ENCODE data around the gene OTULIN.

DNA sequence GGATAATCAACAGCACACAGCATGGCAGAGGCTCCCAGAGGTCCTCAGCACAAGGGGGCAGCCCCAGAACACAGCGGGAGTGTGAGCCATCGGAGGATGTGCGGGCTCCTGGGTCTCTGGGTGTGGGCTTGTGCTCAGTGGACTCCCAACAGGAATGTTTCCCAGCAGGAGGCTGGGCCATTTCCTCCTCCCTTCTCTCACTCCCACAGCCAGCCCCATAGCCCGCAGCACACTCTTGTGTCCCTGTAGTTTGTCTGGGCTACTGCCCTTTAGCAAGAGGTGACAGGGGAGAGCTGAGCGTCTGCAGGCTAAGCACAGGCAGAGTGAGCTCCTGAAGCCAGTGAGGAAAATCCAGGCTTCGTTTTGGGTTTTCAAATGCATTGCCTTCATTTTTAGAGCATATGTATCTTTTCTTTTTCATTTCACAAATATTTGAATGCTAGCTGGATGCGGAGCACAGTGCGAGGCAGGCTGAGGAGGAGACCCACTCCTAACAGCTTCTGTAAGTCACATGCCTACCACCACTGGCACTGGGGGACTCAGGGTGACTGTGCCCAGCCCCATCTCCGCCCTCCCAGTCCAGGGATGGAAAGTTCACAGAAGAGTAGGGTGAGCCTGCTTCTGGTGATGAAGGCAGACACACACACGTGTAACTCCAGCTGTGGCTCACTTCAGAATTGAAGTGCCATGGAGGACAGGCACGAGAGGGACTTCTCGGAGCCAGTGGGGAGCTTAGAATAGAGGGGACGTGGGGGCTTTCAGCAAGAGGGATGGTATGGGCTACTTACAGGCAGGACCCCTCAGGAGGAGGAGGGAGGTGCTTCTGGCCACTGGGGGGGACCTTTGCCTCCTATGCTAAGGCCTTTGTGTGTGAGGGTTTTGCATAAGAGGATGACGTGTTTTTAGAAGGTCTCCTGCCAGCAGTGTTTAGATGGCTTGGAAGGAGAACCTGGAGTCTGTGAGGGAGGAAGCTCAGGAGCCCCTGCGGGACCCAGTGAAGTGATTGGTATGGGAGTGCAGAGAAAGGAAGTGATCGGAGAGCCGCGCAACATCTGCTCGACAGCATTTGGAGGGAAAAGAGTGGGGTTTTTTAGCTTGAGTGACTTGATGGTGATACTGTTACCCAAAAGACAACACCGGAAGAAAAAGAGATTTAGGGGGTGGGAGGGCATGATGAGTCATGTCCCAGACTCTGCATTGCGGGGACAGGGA, 163.8 kb upstream of the OTULINL start:
- PRO-cap, result no peak

- PRO-cap, result no peak
These were observed 149.6 kb upstream of the OTULINL start for GRCh38 chr5:14431839-14432471.

DNA sequence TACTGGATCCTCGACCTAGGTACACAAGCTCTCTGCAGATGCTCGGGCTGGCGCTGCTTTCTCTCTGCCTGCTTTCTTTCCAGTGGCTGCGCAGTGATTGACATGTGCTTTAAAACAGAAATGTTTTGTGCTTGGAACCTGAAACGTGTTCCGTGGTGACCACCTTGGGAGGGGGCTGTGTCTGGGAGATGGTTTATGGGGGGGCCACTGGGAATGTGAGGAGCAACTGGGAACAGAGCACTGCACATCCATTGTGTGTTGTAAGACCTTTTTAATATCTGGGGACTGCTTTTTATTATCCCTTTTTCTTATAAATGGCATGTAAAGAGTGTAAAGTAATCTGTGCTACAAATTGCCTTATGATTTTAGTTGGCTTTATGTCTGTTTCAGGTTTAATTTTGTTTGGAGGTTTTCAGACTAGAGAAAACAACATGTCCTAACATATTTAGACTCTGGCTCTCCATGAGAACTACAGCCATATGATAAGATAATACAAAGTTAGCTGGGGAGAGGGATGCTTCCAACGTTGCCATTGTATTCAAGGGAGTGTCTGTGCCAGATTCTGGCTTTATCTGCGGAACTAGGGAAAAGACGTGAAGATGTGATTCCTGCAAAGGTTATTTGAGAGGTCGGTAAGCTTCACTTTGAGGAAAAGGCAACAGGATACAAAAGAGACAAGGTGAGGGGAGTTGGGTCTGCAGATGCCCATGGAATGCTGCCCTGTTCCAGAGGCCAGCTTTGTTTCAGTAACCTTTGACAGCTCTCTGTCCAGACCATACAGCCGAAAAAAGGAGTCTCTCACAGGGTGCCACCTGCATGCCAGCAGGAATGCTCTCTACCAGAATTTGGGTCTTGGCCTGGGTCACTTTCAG, 140.0 kb upstream of the OTULINL start:
- PRO-cap, result no peak

DNA sequence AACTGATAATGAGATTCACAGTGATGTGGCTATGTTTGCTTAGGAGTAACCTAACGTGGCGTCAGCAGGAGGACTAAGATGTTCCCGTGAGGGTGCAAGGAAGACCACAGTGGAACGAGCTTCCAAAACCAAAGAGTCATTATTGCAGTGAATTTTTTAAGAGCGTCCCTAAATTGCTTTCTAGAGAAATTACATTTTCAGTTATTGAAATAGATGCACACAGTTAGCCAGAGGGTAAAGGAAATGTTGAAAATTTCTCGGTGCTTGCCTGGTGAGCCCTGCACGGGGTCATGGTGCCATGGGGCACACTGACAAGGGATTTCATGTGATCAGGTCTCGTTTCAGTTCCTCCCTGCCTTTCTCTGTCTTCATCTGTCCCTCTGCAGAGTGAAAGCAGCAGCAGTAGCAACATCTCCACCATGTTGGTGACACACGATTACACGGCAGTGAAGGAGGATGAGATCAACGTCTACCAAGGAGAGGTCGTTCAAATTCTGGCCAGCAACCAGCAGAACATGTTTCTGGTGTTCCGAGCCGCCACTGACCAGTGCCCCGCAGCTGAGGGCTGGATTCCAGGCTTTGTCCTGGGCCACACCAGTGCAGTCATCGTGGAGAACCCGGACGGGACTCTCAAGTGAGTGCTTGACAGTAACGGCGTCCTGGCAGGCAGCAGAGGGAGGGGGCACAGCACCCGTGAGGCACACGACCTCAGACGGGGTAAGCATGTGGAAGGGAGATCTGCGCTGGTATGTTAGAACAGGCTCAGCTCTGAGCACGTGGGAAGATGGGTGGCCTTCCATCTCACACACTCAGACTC, 89.2 kb upstream of the OTULINL start:
- PRO-cap, result no peak

- PRO-cap, result bidirectional peak, plus-strand start at chr5:14664355, minus-strand start at chr5:14664245; bidirectional peak, plus-strand start at chr5:14664664, minus-strand start at chr5:14664585
These were observed at the start of gene OTULIN for GRCh38 chr5:14664076-14665172. Gene OTULIN (plus strand): TSS chr5:14664718.

GRCh38 chr5:14677943-14679241, 13.9 kb downstream of the OTULIN start:
- PRO-cap, result no peak

DNA sequence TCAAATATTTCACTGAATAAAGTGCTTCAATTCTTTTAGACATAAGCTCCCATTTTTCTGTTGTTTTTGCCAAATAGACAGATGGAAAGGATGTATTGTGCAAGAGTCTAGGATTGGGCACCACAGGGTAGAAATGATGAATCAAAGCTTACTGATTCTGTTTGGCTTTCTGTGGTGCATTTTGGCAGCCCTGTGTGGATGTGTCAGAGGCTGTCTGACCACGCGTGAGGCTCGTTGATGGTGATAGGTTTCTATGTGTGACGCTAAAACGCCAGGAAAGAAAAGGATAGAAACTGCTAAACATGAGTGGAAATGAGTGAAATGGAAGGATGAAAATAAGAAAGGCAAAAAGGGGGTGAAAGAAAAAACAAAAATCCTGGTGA, 54.6 kb downstream of the ANKH start:
- PRO-cap, result no peak

GRCh38 chr5:14841492-14841861, 30.1 kb downstream of the ANKH start:
- PRO-cap, result no peak

GRCh38 chr5:14868957-14869189, 2.7 kb downstream of the ANKH start:
- PRO-cap, result no peak

GRCh38 chr5:14869190-14869923, 2.2 kb downstream of the ANKH start:
- PRO-cap, result no peak

DNA sequence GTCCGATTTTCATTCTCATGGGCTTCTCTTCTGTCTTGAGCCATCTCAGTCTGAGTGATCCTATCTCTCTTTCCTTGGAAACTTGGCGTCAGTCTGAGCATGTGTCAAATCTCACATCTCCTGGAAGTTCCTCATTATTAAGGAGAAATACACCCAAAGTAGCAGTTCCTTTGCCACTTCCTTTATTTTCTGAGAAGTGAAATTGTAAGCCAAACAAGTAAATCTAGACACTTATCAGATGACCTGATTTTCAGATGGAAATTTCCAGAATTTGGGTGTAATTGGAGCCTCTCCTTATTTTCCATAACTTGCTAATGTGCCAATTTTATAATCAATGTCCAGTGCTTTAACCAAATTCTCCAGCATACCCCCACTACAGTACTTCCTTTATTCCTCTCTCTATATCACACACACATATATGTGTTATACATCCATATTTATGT, 127.0 kb upstream of the ANKH start:
- PRO-cap, result no peak

DNA sequence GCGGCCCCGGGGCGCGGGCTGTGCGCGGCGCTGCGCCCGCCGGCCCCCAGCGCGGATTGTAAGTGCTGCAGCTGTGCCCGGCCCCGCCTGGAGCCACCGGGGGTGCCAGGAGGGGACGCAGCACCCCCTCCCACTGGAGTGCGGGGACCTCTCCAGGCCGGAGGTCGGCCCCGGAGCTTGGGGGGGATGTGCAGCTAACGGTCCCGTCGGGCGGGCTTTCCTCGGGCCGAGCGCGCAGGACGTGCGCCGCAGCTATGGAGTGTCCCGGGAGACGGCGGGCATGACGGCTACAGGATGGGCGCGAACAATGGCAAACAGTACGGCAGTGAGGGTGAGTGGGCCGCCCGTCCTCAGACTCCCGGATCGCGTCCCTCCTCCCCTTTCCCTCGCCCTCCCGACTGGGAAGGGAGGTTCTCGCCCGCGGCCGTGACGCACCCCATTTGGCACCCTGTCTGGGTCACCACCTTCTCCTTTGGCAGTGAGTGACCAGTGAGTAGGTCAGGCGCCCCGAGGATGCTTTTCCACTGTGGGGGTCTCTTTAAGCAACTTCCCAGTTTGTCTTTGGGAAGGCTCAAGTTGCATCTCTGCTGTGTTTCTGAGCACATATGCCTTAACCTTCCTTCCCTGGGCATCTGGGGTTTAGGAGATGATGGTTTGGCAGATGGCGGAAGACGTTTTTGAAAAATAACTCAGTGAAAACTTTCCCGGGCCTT, 559 bp downstream of the FBXL7 start:
- PRO-cap, result bidirectional peak, plus-strand start at position 478 of the sequence, minus-strand start at position 256 of the sequence

DNA sequence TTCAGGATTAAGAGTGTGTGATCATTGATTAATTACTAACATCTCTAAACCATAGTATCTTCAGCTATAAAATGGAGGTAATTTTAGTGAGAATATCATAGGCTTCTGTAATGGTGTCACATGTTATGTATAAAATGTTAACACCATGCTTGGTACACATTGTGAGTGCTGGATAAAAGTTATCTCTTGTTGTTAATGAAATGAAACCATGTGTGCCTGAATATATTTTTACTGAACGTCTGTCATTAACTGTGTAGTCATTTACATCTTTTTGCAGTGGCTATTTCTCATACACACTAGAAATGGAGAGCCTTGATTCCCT, 31.9 kb downstream of the FBXL7 start:
- PRO-cap, result no peak

GRCh38 chr5:15658021-15659000, 158.3 kb downstream of the FBXL7 start:
- PRO-cap, result no peak

DNA sequence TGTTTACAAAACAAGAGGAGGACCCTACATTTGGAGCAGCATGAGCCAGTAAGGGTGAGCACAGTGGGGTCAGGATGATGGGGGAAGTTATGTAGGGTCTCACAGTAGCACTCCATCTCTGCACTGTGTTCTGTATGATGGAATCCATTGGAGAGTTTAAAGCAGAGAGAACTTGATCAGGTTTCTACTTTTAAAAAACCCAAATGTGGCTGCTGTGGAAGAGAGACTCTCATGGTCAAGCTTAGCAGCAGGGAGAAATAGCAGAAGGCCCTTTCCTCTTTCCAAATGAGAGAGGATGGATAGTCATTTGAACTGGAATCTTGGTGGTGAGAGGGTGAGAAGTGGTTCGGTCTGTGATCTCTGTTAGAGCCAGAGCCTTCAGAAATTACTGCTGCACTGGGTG, 245.7 kb downstream of the FBXL7 start:
- PRO-cap, result no peak

DNA sequence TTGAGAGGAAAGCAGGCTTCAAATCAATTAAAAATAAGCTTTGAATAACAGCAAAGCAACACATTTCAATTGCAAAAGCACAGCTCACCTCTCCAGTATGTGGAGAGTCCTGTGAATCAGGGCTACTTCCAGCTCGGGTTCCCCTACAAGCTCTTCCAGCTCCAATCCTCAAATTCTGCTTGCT, 71.9 kb downstream of the RETREG1 start:
- PRO-cap, result no peak

- PRO-cap, result no peak
These were observed 71.5 kb downstream of the RETREG1 start for GRCh38 chr5:16545208-16545815.

GRCh38 chr5:16568910-16569307, 47.9 kb downstream of the RETREG1 start:
- PRO-cap, result no peak

- PRO-cap, result no peak
These were observed 152.1 kb upstream of the RETREG1 start for GRCh38 chr5:16768876-16769301.

DNA sequence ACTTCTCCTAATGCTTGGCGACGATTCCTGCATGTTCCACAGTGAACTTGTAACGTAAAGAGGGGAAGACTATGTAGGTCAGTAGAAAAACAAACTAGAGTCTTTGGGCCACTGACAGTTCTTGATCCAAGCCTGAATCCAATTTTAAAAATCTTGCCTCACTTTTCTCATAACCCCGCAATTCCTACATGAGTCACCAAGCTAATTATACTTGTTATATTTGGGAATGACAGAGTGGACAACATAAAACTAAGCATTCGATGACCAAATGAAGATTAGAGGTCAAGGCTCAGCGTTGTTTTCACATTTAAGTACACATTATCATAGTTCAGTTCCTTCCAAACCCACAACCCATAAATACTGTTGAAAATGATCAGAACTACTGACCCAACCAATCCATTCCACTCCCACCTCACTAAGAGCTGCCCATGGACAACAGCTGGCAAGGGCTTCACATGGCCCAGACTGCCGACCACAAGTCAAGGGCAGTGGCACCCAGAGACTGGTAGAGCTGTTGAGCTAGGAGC, 64.3 kb downstream of the MYO10 start:
- PRO-cap, result no peak